Sciatic nerve (tissue), 1 donor: ENCODE results near the genes MFF, AGFG1 and SCYGR3.

GRCh38 chr2:227324478-227324954 is 535 bp upstream of the MFF start:
- PRO-cap: no peak

DNA sequence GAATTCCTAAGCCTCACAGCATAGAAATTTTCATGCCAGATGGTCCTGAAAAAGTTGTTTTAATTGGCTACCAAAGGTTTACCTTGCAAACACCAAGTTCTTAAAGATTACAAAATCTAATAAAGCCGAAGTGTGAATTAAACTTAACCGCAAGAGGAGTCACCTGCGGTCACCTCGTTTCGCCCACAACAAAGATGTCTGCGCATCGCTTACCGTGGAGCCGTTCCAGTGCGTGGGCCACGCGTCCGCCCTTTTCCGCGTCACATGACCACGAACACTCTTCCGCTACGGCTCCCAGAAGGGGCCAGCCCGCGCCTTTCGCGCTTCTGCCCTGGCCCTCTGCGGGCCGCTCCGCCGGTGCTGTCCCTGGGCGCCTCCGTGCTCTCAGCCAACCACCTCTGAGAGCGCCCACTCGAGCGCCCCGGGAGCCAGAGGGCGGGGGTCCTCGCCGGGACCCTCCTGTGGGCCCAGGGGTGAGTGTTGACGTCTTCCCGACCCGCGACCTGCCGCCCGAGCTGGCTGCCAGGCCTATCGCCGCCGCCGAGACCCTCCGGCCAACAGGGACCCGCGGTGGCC is at the start of gene MFF:
Gene MFF (plus strand): TSS at position 297 of the 576 bp plus-strand sequence.
- PRO-cap: bidirectional peak, plus-strand start at position 333 of the sequence, minus-strand start at position 190 of the sequence

DNA sequence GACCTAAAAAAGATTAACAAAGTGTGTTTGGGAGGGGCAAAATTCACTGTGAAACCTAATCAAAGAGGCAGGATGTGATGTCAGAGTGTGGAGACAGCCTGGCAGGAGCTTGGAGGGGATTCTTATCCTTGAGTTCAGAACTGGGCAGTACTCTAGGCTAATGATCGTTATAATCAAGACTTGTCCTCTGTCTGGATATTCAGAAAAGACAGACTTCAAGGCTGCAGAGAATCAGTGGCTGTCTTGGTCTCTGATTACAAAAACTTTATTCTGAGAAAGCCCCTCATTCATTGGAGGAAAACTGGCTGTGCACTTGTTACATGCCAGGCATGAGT is 18.6 kb upstream of the SCYGR1 start:
- PRO-cap: unidirectional peak, plus-strand start at position 80 of the sequence

DNA sequence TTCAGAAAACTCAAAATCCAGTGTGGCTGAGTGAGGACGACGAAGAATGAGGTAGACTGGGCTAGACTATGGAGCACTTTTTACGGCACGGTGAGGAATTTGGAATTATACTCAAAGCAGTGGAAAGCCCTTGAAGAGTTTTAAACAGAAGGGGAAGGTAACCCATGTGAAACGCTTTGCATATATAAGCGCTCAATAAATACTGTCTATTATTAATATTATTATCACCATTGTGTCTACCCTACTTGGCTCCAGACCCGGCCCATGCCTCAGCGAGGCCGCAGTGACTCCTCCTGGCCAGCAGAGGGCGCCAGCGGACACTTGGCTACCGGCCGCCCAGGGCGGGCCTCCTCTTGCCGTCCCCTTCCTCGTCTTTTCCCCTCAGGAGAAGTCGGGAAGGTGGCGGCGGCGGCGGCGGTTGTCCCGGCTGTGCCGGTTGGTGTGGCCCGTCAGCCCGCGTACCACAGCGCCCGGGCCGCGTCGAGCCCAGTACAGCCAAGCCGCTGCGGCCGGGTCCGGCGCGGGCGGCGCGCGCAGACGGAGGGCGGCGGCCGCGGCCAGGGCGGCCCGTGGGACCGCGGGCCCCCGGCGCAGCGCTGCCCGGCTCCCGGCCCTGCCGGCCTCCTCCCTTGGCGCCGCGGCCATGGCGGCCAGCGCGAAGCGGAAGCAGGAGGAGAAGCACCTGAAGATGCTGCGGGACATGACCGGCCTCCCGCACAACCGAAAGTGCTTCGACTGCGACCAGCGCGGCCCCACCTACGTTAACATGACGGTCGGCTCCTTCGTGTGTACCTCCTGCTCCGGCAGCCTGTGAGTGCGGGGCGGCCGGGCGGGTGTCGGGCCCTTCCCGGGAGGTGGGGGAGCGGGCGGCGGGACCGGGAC is at the start of gene AGFG1:
Gene AGFG1 (plus strand): TSS at position 378 of the 882 bp plus-strand sequence.
- PRO-cap: unidirectional peak, plus-strand start at position 384 of the sequence; bidirectional peak, plus-strand start at position 653 of the sequence, minus-strand start at position 645 of the sequence; unidirectional peak, plus-strand start at position 653 of the sequence

DNA sequence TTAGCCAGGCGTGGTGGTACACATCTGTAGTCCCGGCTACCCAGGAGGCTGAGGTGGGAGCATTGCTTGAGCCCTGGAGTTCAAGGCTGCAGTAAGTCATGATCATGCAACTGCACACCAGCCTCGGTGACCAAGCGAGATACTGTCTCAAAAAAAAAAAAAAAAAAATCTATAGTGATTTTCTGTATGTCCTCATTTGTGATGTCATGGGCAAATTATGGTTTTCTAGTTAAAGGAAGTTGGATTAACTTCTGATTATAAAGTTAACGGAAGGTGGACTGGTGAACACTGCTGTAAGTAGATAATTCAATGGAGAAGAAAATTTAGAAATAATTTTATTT is 23.4 kb downstream of the AGFG1 start:
- PRO-cap: no peak

- PRO-cap: no peak
These were observed 40.9 kb upstream of the SCYGR2 start for GRCh38 chr2:227557550-227558462.

GRCh38 chr2:227567789-227568316 is 30.8 kb upstream of the SCYGR2 start:
- PRO-cap: no peak

- PRO-cap: no peak
These were observed at the start of gene SCYGR3 for GRCh38 chr2:227614767-227615021. SCYGR3 (minus strand) TSS chr2:227614840.

GRCh38 chr2:227853084-227853862 is 18.2 kb upstream of the DAW1 start:
- PRO-cap: no peak

GRCh38 chr2:227854061-227854336 is 17.4 kb upstream of the DAW1 start:
- PRO-cap: unidirectional peak, plus-strand start at chr2:227854241

- PRO-cap: no peak
These were observed 156.7 kb downstream of the PID1 start for GRCh38 chr2:229113929-229115257.

GRCh38 chr2:229159937-229160333 is 111.2 kb downstream of the PID1 start:
- PRO-cap: no peak

GRCh38 chr2:229164296-229164887 is 106.7 kb downstream of the PID1 start:
- PRO-cap: no peak

DNA sequence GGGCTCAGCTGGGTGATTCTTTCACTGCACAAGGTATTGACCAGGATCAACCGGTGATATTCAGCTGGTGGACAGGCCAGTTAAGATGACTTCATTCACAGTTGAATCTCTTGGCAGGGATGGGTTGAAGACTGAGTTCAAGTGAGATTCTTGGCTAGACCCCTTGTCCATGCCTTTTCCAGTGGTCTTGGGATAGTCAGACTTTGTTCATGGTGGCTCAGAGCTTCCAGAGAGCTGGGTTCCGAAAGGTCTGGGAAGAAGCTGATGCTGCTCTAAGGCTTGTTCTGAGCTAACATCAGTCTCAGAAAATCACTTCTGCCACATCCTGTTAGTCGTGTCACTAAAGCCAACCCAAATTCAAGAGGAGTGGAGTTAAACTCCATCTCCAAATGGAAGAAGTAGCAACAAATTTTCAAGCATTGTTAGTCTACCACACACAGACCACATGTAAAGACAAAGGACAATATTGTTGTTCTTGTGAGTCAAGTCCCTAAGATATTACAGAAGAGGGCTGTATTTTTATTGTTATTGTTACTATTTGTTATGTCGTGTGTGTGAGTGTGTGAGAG is 77.9 kb downstream of the PID1 start:
- PRO-cap: no peak

DNA sequence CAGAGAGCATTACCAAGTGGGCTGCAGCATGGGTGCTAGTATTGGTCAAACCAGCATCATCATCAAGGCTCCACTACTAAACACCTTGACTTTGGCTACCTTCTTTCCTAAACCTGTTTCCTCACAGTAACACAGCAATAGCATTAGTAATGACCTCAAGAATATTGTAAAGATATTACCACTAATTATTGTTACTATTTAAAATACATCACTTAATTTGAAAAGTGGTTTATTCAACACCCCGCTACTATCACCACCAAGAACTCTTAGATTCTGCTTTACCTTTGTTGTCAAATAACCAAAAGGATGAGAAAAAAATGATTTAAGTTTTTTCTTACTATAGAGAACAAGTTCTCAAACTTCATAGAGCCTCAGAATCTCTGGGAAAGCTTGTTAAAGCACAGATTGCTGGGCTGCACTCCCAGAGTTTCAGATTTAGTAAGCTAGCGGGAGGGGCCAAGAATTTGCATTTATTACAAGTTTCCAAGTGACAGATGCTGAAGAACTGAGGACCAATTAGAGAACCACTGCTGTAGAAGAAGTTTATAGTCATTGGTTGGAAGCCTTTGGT is 32.2 kb downstream of the PID1 start:
- PRO-cap: no peak

DNA sequence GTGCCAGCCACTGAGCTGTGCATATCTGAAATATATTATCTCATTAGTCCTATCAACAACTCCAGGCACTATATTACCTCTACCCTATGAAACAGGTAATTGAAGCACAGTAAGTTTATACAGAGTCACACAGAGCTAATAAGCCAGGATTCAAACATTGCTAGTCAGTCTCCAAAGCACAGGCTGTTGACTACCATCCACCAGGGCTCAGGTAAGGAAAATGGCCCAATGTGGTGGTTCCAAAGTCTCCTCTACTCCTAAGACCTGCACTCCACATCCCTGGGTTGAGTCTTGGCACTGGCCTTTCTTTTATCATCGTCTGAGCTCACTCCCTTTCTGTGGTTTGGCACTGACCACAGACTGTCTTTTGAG is 11.8 kb upstream of the PID1 start:
- PRO-cap: no peak

GRCh38 chr2:229391959-229392528 is 121.0 kb upstream of the PID1 start:
- PRO-cap: unidirectional peak, plus-strand start at chr2:229392375

GRCh38 chr2:229713253-229714095 is 881 bp downstream of the DNER start:
- PRO-cap: no peak

DNA sequence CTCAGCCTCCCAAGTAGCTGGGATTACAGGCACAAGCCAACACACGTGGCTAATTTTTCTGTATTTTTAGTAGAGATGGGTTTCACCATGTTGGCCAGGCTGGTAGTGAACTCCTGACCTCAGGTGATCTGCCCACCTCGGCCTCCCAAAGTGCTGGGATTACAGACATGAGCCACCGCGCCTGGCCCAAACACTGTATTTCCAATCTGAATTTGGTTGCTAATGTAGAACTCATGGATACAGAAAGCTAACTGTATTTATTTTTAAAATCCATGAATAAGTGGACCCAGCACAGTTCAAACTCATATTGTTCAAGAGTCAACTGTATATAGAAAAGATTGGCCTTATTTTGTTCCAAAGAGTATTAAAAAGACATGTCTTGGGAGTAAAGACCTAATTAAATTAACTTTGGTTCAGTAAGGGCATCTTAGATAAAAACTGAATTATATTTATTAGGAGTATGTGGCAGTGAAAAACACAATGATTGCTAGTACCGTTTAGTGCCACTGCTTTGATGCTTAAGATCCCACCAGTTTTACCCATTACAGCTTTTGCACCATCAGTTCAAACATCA is 101.0 kb downstream of the TRIP12 start:
- PRO-cap: no peak

DNA sequence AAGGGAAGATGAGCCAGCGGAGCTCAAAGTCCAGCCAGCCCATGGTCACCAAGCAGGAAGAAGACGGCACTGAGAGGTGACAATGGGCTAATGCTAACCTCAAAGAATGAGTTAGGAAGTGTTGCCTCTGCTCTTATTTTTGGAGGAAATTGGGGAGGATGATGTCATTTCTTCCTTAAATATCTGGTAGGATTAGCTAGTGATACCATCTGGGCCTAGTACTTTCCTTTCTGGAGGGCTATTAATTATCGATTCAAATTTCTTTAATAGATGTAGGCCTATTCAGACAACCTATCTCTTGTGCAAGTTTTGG is 1.8 kb downstream of the SP140 start:
- PRO-cap: no peak